SP-49 (cell line): ENCODE measurements around the gene KATNAL2.

DNA sequence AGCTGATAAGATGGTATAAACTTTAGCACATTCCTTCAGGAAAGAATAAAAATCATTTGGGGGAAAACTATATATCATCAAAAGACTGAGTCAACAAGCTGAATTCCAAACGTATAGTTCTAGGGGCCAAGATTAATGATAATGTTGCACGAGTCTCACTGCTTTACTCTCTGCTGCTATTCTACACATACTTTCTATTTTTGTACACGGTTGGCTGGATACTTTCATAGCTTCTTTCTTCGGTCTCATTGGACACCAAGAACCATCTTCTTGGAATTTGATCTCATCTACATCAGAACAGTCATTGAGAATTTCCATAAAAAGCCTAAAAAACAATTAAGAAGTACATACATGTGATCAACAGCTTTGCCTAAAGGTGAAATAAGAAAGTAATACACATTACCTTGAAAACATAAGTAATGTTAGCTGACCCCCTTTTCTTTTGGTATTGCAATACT is 72.7 kb upstream of the ST8SIA5 start:
- PRO-cap = no peak

GRCh38 chr18:46917570-46917955 is at the start of gene KATNAL2:
KATNAL2 (plus strand) TSS chr18:46917602.
- PRO-cap = bidirectional peak, plus-strand start at chr18:46917602, minus-strand start at chr18:46917454

GRCh38 chr18:46917956-46918647 is 700 bp downstream of the KATNAL2 start:
- PRO-cap = no peak

DNA sequence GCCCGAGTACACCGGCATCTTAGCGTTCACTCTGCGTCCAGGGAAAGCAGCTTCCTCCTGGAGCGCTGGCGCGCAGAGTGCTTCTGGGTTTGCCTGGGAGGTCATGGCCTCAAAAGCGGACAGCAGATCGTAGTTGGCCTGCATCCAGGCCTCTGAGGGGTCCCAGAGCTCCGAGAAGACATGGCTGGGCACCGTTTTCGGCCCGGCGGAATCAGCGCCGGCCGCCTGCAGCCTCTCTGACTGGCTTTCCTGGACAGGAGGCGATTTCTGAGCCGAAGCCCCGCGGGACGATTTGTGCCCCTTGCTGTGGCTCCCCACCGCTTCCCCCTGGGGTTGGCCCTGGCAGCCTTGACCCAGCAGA is 12.5 kb downstream of the ELOA2 start:
- PRO-cap = no peak

DNA sequence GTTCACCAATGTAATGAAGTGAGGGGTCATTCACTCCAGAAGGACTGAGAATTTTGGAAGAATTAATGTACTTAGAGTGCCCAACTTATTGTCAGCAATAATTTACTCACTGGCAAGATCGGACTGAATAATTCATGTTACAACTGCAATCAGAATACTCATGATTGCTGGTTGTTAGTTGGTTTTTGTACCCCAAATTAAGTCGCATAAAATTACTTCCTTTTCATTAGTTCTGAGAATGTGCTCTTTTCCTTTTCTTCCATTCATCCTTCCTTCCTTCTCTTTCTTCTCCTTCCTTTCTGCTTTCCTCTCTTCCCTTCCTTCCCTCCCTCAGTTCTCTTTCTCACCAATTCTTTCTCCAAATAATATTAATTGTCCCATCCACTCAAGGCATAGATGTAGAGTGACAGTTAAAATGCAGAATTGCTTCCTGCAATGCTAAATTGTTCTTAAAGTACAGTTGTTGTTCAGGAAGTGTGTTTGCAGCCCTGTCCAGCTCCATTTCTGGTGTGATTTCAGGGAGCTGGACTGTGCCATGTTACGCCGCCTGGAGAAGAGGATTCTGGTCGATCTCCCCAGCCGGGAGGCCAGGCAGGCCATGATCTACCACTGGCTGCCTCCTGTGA is 51.5 kb downstream of the HDHD2 start:
- PRO-cap = no peak

DNA sequence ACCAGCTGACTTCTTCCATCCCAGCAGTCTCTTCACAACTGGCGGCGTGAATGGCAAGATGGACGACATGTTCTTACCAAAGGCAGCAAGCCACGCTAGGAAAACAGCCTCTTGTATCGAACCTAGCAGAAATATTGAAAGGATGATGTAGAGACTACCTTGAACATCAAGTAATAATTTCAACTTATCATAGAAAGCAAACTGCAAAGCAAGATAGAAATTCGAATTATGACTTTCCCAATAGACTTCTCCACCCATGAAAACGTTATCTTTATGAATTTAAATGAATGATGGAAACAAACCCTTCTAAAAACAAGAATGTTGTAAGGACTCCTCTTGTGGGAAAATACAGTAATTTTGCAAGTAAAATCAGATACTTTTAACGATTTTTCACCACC is 33.8 kb downstream of the SMAD2 start:
- PRO-cap = no peak

DNA sequence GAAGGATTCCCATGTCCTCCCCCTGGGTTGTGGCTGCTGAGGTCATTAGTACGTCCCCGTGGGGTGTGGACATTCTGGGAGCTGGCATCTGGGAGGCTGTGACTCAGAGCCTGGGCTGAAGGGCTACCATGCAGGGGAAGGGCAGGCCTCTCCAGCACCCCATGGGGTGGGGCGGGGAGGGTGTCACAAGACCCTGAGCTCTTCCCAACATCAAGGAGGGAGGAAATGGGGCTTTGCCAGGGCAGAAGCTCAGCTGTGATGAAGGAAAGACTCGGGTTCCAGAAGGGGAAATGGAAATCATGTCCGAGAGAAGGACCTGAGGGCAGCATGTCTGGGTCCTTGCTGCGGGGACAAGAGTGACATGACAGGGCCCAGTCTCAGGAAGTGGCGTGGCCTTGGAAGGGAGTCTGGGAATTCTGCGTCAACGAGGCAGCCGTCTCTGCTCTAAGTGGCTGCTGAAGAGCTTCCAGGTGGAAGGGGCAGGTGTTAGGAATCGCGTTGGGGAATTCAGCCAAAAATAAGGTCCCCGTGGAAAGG is 105.9 kb upstream of the SMAD2 start:
- PRO-cap = no peak

GRCh38 chr18:48049567-48050537 is 119.4 kb upstream of the SMAD2 start:
- PRO-cap = no peak

GRCh38 chr18:48053937-48054589 is 123.6 kb upstream of the SMAD2 start:
- PRO-cap = no peak

GRCh38 chr18:48330149-48330737 is 78.9 kb downstream of the ZBTB7C start:
- PRO-cap = no peak

DNA sequence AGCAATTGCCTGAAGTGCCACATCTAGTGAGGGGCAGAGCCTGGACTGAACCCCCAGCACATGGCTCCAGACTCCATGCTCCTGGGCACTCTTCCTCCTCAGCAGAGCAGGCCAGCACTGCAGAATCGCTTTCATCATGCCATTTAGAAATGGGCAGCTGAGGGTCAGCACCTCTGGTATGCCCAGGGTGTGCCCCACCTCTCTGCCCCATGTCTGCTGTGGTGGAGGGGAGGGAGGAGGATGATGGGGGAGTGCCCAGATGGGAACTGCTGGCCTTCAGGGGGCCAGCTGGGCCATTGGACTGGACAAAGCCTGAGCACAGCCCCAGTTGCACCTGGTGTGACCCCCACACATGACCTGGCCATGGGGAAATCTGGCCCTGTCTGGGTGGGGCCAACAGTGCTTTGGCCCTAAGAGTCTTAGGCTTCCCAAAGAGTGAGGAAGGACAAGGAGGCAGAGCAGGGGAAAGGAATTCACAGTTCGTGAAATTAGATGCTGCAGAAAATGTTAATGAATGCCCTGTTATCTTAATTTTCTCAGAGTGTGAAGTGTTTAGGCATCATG is 44.1 kb downstream of the CTIF start:
- PRO-cap = no peak

DNA sequence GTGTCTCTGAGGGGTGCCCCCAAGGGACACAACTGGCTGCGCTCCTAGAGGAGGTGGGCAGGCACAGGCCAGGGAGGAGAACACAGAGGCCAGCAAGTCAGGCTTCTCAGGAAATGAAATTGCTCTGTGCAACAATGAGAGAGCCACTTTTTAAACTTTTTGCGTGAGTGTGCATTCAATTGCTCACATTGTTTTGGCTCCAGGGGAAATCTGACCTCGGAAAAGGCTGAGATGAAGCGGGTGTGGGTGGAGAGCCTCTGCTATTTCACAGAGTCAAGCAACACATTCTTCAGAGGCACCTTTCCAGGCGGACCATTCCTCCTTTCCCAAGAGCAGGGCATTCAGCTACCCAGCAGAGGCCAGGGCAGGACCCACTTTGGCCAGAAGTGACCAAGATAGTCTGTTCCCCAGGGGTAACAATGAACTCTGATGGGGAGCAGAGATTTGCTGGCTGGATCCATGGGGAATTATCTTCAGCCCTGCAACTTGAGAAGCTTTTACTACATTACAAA is 125.4 kb downstream of the SMAD7 start:
- PRO-cap = no peak

DNA sequence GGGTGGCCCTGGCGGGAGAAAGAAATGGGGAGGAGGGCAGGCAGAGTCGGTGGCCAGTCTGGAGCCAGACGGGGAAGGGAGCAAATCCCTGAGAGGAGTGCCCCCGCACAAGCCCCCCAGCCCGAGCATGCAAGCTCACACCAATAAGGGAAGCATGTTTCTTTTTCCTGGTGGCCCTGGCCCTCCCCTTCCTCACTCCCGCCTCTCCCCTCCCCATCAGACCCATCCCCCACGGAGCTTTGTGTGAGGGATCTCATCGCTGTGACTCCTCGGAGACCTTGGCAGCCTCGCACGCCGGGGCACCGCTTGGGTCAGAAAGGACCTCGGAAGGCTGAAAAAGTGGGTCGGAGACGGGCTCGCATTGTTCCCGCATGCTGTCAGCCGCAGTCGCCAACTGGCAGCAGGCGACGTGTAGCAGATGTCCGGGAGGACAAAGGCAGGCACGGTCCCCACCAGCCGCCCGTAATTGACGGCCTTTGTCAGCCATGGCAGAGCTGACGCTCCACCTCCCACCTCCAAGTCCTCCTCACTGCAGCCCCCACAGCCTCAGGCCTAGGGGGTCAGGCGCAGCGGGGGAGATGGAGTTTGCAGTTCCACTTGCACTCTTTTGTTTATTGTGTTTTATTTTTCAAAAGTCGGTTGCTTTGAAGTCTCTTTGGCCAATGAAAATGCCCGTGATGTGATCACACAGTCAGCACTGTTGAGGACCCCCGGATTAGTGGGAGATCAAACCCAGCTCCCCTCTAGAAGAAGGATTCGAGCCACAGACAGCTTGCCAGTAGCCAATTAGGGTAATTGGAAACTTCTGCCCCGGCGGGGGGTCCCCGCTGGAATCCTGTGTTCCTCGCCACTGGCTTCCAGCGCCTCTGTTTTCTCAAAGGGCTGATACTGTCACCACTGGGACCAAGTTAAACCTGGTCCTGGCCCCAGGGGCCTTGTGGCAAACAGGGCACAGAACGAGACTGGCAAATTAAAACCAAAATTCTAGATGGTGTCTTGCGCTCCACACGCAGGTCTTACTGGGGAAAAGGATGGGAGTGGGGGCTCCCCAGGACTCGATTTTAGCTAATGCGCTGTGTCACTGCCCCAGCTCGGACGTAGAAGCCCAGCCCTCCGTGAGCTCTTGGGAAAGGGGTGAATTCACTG is 90.8 kb downstream of the SMAD7 start:
- PRO-cap = no peak

GRCh38 chr18:48893416-48894210 is 57.2 kb downstream of the SMAD7 start:
- PRO-cap = no peak

DNA sequence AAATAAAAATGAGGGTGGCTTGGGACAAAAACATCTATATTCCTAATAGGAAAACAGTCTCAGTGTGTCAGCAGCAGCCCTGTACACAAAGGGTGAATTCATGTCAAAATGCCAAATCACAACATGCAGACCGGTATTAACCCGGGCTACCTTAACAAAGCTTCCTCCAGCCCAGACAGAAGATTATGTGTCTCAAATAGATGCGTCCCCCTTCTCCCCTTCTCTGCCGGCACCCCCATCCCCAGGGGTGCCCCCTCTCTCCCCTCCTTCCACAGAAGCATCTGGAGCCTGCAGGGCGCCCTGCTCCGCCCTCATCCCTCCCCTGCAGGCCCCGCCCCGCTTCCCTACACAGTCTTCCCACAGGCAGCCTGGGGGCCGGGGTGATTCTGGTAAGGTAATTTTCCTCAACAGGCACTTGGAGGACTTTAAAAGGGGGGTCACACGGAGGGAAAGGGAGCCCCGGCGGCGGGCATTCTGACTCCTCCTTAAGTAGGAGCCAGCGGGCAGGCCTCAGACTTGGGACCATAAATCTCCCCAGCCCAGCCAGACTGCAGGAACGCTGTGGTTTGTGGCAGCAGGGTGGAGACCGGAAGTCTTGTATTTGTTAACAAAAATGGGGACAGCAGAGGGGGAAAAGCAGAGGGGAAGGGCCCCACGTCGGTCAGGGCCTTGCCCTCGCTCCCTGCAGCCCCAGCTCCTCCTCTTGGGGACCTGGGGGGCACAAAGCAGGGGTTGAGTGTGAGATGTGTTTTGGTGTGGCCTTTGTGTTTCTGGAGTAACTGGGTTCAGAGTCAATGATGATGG is 28.0 kb downstream of the SMAD7 start:
- PRO-cap = no peak

GRCh38 chr18:48924343-48925422 is 26.1 kb downstream of the SMAD7 start:
- PRO-cap = no peak

DNA sequence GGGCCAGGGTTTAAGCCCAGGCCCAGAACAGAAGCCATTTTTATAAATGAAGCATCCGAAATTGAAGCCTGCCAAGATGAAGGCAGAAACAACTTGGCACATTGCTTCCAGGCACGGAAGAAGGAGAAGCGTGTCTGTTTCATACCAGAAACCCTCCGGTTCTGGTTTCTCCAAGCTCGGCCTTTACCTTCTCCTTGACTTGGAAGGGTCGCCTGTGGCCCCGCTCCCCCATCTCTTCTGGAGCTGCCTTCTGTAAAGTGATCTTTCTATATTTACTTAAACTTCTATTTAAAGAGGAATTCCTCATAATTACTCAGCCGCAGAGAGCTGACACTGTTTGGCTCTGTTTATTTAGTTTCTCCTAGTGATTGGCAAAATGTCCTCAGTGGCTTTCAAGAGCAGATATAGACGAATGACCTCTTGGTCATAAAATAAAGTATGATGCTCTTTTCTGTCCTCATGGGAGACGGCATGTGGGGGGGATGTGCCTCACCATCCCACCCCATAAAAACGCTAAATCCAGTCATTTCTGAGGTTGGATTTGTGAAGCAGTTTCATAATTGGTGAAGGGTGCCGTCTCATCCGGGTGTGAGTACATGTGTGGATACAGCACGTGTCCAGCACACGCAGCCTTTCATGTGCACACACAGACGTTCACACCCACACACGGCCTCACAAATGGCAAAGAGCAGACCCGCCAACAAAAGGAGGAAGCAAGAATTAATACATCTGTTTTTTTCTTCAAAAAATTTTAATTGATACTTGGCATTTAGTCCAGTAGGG is 43.3 kb upstream of the SMAD7 start:
- PRO-cap = no peak

DNA sequence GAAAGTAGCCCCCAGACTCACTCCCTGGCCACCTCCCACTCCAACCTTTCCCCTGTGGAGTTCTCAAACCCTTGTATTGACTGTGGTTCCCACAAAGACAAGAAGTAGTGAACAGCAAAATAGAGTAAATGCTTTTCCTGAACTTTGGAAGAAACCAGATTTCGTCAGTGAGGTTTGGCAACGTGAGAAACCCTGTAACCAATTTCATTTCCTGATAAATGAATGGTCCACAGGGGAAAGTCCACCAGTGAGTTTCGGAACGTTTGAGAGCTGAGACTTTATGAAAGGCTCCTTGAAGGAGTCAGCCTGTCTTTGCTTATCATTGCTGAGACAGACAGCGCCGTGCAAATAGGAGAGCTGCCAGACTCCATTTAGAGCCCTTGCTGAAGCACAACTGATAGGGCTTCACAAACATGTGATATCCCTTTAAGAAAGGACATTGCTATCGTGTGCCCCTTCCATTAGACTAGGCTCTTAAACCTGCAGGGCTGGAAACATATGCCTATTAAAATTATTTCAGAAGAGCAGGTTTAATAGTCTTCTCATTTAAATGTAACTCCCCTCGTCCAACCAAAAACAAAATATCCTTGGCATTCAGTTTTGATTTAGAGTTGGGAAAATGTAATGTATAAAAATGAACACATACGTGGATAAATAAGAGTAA is 121.8 kb upstream of the SMAD7 start:
- PRO-cap = no peak

DNA sequence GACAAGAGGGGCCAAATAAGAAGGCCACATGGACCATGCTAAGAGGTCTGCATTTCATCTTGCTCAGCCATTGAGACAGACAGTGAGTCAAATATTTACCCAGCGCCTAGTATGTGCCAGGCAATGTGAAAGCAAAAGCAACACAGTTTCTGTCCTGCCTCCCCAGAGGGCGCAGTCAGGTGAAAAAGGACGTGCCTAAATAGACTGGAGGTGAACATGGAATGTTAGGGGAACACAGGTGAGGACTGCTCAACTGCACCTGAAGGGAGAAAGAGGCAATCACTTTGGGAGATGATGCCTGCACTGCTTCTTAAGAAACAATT is 218.2 kb upstream of the SMAD7 start:
- PRO-cap = no peak

DNA sequence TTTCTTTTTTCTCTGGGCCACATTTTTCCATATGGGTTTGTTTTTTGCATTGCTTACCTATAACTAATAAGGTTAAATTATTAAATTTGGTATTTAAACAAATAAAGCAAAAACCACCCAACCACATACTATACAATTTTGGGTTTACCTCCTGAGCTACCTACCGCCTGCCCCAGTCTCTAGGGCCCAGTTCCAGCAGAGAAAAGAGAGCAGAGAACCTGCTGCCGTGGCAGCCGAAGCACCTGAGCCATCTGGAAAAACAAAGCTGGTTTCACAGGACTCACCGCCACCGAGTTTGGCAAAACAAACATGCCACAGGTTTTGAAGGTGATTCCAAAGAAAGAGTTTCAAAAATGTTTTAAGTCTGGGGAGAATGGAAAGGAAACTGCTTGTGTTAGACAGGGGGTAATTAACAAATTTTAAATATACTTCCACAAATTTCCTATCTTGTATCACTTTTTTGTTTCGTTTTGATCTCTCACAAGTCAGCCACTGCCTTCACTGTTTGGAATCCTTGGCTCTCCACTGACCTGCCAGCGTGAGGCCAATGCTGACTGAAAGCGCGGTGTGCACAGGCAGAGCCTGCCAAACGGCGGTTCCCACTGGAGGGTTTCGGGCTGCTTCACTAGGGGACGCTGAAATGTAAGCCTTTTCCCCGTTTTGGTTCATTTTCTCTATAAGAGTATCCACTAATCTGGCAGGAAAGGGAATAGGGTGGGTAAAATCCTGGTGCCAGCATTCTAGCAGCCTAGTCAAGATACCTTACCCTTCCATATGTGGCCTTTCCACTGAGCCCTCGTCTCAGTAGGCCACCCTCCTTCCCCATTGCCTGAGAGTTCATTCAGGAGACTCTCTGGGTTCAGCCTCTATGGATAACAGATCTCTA is 91.7 kb downstream of the DYM start:
- PRO-cap = no peak